ENCODE results near the gene CLGN.

- PRO-cap, result no peak
These were observed 160.6 kb downstream of the MGST2 start for GRCh38 chr4:139826043-139826699.

DNA sequence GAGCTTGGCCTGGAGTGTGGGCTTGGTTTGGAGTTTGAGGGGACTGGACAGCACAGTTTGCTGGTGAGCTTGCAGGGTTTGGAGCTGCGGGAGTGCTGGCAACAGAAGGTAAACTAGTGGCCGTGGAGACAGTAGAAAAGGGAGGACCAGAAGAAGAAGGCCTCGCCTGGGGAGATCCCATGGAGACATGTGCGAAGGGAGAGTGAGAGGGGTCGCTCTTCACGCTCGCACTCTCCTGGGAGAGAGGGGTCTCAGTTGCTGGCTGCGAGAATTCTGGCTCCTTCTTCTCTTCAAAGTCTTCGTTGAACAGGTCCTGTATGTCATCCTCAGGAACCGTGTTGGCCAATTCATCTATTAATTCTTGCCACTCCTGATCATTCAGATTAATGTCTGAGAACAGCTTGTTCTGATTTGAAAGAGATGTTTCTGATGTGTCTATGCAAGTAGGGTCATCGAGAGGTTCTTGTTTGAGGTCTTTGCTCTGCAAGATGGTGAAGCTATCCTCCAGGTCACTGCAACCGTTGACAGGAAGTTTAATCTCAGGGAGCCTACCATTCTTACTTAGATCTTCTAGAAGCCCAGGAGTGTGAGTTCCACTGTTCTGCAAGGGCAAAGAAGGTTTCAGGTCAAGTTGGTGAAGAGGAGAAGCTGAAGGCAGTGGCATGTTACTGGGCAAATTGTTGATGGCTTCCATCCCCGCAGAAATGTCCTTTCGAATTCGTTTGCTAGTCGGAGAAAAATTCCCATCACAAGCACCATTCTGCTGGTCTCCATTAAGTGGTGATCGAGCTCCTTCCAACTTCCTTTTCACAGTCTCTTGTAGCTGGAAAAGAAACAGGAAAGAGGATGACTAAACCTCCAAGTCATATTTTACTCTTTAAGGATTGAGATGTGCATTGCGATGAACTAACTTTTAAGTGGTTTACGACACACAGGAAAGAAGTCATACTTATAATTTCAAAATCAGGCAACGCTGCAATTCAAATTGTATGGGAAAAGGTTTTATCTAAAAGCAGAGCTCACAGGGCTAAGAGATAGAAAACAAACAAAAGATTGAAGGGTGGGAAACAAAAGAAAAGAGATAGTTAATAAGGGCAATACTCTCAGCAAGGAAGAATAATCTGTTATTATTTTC, 224.9 kb downstream of the MGST2 start:
- PRO-cap, result no peak

DNA sequence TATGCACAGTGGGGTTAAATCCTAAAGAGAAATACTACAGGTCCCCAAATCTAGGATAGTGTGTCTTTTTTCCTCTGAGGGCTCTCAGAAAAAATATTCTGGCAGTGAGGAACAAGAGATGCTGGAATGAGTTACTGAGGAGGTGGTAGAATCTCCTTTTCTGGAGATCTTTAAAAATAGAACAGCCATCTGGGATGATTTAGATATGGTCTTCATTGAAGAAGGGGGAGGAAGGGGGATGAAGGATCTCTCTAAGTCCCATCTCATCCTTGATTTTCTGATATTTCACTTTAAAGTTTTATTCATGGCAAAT, 235.0 kb downstream of the MAML3 start:
- PRO-cap, result no peak

GRCh38 chr4:139934078-139934786, 219.8 kb downstream of the MAML3 start:
- PRO-cap, result no peak

DNA sequence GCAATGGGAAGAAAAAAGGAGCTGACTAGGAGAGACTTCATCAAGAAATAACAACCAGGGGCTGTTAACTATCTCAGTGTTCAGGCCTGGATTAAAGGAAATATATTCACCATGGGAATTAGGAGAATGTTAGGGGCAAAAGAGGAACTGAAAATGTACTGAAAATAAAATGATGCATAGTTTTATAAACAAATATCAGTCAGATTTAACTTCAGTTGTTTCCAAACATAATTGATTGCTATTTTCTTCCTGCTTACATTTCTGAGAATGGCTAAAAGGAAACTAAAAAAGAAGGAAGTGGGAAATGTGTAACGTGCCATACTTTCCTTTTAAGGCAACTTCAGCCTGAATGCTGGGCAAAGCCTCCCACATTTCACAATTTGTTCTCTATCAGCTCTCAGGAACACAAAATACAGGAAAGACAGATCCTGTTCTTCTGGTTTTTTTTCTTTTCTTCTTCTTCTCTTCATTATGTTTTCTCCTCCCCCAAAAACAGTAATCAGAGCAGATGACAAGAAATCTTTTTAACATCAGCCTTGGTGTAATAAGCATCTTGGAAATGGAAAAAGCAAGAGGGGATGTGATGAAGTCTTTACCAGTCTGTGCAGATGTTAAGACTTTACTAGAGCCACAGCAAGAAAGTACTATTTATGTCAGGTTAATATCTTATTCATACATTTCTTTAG, 178.0 kb downstream of the MAML3 start:
- PRO-cap, result unidirectional peak, plus-strand start at position 408 of the sequence

DNA sequence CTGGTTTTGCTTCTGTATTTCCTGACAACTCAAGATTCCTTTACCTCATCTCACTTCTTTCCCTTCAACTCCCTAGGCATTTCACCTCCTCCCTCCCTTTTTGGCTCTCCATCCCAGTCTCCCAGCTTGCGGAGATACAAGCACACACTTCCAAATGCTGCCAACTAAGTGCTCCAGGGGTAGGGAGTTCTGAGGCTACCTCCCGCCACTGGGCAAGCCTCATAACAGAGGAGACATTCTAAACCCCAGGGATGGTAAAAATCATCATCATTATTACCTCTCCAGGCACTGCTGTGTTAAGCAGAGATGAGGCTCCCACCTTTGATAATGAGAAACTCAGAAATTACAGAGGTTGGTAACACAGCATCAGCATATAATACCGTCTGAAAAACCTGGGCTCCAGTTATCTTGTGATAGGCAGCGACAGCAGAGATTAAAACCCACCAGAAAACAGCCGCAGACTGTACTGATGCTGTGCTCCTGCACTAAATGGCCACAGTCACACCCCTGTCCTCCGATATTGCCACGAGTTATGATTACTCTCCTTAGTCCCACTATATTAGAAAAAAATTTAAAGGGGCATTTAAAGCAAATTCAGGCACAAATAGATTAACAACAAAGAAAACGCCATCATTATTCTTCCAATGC, 123.3 kb downstream of the MAML3 start:
- PRO-cap, result no peak

DNA sequence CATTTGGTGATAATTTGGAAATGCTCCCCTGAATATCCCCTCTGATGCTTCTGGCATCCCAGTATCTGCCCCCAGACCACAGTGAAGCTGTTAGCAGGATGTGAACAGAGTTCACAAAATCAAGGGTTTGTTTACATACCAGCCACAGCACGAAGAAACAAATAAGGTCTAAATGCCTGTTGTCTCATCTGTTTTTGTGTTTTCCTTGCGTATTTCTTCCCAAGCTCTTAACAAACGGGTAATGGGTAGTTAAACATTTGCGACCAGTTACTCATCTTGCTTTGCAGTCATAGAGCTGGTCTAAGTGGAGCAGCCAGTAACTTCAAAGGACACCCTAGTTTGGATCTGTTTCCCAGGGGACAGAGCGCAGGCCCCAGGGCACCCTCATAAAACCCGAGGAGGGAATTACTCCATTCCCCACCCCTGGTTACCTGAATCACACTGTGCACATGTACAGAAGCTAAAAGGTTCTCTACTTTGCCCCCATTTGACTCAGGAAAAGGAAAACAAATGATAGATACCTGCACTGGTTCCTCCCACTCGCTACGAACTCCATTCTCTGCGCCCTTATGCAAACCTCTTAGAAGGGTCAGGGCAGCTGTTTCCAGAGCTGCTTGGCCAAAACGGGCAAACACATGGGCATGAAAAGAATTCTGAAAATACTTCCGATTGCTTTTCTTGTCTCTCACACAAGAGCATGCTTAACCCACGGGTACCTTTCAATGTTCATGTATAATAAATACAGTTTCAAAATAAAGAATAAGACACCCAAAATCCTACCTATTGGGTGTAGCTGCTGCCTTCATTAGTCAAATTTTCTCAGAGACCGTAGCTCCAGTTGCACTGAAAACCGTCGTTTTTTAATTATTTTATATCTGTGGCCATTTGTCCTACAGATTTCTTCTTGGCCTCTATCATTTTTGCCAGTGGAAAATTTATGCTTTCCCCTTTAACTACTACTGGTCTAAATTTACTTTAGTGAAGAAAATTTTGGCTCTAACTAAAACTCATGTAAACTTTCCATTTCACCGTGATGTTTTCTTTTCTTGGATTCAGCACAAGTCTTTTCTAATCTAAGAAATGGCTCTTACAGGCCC, 68.6 kb downstream of the MAML3 start:
- PRO-cap, result no peak

DNA sequence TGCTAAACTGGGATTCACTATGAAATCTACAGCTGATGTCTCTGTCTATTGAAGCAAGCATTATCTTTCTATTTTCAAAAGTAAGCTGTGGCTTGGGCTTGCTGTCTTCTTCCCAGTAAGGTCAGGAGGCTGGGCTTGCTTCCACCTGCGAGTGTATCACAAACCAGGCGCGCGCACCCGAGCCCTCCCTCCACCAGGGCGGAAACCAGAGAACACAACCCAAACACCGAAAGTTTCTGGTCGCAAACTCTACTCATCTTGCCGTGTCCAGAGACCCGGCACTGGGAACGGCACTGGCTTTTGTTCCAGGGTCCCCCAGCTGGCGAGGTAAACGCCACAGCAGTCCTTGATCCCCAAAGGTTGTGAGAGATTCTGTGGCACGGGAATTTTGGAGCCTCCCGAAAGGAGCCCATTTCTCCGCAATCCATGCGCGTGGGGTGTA, 3.8 kb downstream of the MAML3 start:
- PRO-cap, result no peak

DNA sequence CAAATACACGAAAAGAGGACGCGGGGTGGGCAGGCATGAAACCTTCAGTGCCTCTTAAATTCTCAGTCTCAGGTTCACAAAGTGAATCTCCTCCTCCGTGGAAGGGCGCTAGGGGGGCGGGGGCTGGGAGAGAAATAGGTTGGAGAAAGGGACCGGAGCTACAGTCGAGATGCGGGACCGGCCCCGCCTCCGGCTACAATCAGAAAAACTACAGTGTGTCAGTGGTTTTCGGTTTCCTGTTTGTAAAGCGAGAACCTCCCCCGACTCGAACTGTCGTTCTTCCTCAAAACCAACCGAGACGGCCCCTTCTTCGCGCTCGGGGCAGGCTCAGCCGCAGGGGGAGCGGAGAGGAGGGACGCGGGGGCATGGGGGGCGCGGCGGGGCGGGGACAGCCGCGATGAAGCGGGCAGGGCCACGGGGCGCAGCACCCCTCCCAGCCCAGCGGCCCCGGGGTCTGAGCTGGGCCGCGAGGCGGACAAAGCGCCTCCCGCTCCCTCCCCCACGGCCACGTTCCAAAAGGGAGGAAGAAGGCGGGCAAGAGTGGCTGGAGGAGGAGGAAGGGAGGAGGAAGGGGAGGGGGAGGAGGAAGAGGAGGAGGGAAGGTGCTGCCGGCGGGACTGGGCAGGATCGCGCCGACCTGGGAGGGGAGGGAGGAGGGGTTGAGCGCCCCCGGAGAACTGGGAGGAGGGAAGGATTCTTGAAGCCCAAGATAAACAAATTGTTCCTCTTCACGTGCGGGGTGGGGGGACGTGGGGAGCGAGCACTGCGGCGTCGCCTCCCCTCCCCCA, 3.1 kb downstream of the MAML3 start:
- PRO-cap, result bidirectional peak, plus-strand start at position 163 of the sequence, minus-strand start at position 70 of the sequence; bidirectional peak, plus-strand start at position 286 of the sequence, minus-strand start at position 201 of the sequence; bidirectional peak, plus-strand start at position 586 of the sequence, minus-strand start at position 509 of the sequence

GRCh38 chr4:140297116-140297616, 76.3 kb upstream of the SCOC start:
- PRO-cap, result no peak

DNA sequence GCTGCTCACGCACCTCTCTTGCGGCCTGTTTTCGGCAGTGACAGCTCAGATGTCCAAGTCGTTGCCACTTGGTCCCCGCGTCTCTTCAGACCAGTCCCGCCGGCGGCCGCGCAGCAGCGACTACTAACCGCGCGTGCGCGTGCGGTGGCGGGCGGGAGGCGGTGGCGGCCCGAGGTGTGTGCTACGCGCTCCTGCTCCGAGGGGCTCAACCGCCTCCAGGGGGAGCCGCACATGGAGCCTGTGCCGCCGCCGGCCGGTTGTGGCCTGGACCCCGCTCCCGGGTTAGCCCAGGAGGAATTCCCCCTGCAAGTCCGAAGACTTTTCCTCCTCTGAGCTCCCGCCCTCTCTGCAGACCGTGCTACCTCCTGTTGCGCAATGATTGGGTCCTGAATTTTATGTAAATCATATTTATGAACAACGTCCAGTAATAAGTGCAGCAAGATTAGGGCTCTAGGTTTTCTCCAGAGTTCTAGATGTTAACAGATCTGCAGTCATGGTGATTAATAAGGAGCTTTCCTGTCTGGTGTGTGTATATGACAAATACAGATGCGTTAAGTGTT, at the start of gene CLGN:
Gene CLGN (minus strand): TSS at position 125 of the 560 bp plus-strand sequence.
- PRO-cap, result no peak

DNA sequence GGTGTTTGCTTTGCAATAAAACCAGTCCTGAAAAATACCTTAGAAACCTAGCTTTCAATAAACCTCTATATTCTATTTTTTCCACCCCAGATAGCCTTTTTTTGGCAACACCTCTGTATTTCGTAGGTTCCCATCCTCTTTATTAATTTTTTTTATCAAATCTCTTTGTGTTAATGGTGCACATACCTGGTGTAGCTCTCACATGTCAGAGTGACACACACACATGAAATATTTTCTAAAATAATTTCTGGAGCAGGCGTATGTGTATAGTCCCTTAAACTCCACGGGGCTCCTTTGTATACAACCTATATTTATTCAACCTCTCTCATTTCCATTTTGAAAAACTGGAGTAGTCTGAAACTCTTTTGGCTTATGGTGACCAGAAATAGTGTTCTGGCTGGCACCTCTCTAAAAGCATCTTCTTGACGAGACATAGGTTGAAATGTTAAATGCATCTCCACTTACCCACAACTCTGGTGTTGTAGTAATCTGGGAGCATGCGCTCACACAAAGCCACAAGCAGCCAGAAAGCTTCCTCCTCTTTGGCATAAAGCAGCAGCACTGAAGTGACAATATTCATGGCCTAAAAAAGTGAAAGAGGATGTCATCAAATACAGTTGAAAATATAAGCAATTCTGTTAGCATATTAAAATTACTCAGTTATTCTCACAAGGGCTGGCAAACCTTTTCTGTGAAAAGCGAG, 90.5 kb upstream of the UCP1 start:
- PRO-cap, result no peak

DNA sequence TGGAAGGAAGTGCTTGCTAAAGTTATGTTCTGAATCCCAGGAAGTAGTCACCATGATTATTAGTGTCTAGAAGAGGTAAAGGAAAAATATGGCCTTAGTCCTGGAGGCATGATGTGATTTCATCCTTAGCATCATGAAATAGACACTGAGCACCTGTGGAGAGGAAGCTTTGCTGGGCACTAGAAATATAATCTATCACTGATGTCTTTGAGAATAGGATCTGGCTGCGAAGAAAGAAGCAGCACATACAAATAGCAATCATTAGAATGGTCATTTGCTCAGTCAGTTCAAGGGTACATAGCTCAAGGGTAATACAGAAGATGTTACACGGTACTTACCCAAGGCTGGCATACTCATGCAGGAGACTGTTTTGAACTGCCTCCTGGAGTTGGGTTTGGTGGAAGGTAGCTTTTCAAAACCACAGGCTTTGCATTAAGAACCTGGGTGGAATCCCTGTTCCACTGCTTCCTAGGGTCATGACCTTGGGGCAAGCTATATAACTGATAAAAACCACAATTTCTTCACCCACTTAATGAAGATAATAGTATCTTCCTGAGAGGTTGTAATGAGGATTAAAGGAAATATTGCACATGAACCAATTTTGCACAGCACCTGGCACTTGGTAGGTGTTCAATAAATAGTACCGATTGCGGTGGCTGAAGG, 36.6 kb downstream of the TBC1D9 start:
- PRO-cap, result unidirectional peak, minus-strand start at position 377 of the sequence

DNA sequence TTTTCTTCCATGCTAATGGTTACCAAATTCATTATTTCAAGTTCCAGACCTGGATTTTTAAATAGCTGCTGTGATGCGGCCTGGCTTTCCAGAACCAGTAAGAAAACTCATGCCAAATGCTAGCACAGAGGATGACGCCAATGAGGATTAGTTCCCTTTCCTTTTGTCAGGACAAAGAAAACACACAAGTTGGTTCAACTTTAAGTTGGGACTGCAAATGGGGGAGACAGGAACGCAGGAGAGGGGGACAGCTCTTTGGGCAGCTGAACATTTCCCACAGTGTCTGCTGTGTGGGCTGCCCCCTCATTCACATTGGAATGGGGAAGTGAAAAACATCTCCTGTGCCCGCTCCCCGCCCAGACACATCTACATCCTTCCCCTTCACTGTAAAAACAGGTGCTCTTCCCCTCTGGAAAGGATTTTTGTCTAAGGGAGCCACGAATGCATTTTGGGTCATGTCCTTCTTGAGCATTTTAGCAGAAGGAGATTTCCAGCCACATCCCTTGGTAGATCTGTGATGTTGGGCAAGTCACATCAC, 44.4 kb upstream of the TBC1D9 start:
- PRO-cap, result bidirectional peak, plus-strand start at position 418 of the sequence, minus-strand start at position 314 of the sequence

- PRO-cap, result no peak
These were observed 54.8 kb upstream of the TBC1D9 start for GRCh38 chr4:140810964-140811358.

DNA sequence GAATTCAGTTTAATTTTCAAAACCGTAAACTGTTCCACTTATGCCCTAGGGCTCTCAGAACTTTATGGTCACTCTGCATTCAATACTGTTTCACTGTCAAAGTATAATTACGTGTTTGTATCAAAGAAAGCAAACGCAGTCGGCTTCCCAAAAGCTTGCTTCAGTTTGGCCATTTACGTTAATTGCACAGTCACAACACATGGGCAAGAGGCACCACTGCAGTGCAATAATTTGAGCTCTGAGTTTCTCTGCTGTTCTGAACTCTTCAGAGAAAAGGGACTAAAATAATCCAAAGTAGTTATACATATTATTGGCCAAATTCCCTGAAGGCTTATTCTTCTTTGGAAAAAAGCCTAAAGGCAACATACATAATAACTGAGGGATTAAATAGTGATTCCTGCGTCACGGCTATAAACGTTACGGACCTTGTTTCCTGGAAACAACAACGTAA, 51.4 kb downstream of the RNF150 start:
- PRO-cap, result no peak

DNA sequence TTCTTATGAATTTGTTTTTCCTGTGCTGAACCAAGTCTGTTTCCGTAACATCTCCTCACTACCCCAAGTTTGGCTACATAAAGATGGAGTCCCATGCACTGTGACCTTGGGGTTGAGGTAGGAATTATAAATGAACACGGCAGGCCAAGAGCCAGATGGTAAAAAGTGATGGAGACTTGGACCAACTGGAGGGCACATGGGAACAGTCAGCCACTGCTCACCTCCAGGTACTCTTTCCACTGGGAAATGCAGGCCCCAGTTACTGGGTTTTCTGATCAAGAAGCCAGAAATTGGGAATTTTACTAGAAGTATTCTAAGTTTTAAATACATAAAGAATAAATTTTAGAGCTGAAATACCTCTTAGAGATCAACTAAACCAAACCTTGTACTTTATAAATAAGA, 6.8 kb downstream of the RNF150 start:
- PRO-cap, result no peak

- PRO-cap, result no peak
These were observed 112.0 kb downstream of the ZNF330 start for GRCh38 chr4:141332374-141333424.

DNA sequence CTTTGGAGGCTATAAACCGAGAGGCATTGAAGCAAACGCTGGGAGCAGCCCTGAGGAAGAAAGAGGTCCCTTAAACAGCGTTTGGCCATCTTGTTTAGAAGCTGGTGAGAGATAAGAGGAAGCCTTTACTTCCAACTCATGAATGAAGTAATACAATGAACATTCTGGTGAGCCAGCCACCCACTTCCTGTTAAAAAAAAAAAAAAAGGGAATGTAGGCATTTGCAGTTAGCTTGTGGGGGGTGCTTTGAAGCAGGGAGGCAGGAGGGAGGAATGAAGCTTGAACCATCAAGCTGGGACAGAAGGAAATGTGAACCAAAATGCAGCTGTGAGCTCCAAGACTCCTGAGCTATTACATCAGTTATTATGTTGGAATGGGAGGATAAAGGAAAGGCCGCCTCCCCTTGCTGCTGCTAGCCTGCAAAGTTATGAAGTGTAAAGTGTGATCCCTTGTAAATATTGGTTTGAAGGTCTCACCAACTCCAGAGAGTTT, 132.5 kb downstream of the ZNF330 start:
- PRO-cap, result unidirectional peak, minus-strand start at position 65 of the sequence; unidirectional peak, minus-strand start at position 144 of the sequence

- PRO-cap, result no peak
These were observed 7.1 kb downstream of the IL15 start for GRCh38 chr4:141643329-141644014.

Measured in bronchial lymph node (tissue), 1 donor.